ENCODE measurements around the gene CHAF1A.

- PRO-cap, result no peak
- RAMPAGE, long total RNA, 2 experiments, result no peak in any of the 2 experiments
Observed at GRCh38 chr19:3987308-3987669, 2.0 kb upstream of the EEF2 start.

- PRO-cap, result no peak
- RAMPAGE, long total RNA, 2 experiments, result no peak in any of the 2 experiments
Observed at GRCh38 chr19:4015710-4016165, 8.2 kb downstream of the PIAS4 start.

DNA sequence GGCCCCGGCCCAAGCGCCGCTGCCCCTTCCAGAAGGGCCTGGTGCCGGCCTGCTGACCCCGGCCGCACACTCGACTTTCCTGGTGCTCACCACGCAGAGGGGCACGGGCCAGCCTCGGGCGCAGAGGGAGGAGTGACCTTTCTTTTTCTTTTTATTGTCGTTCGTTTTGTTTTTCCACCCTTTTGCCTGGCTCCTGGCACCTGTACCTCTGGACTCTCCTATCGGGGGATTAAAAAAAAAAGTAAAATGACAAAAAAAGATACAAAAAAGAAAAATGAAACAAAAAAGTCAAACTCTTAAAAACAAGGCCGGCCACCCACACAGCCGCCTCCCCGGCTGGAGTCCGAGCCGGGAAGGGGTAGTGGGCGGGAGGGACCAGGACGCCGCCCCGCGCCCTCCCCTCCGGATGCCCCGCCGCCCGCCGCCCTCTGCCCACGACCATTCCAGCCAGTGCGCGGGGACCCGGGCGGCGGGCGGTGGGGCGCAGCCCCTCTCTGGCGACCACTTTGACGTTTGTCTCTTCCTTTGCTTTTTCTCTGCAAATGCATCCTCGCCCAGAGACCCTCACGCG lies 28.8 kb downstream of the ZBTB7A start:
- PRO-cap, result no peak
- RAMPAGE, long total RNA, 2 experiments, result no peak in any of the 2 experiments

DNA sequence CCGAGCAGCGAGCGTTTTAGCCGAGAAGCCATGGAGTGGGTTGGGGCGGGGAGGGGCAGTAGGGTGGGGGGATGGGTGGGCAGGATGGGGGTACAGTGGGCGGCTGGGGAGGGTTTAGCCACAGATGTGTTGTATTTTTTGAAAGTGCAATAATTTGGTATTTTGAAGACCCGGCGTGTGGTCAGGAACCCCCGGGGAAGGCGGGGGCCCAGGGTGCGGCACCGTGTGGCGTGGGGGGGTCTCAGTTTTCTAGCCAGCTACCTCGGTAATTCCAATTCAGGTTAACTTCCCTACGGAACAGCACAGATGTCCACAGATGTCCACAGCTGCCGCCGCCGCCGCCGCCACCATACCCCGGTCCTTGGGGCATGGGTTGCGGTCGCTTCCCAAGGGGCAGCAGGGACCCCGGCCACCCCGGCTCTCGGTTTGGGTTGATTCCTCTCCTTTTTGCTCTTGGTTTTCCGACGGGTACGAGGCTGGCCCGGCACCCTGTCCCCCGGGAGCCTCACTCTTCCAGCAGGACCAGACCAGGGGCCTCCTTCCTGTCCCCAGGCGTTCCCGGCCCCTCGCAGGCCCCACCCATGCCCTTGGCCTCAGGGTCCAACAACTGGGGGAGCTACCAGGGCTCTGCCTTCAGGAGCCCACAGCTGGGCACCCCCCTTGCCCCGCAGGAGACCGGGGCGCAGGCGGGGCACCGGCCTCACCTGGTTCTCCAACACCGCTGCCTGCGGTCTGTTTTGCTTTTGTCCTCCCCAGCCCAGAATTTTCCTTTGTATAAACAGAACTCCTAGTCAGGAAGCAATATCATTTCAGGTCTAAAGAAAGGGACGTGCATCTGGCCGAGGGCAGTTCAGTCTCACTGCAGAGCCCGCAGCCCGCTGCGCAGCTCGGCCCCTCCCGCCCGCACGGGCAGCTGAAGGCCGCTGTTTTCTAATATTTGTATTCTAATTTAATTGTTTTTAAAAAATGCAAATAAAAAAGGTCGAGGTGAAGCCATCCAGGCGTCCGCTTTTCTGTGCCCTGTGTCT lies 28.0 kb downstream of the ZBTB7A start:
- PRO-cap, result no peak
- RAMPAGE, long total RNA, 2 experiments, result no peak in any of the 2 experiments

DNA sequence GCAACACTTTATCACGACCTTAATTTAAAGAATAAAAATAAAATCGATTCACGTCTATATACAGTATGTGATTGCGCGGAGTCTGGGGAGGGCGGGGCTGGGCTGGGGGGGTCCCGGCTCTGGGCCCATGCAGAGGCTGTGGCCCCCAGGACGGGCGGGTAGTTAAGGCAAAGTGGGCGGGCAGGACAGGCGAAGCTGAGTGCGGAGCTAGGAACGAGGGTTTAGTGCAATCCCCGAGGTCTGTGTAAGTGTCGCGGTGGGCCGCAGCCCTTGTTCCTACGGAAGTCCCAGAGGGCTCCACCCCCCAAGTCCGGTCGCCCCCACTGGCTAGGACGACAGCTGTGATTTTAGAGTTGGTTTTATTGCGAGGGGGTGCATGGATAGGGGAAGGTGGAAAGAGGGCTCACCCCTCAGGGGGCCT lies 21.8 kb downstream of the ZBTB7A start:
- PRO-cap, result no peak
- RAMPAGE, long total RNA, 2 experiments, result no peak in any of the 2 experiments

GRCh38 chr19:4048085-4048588 lies 18.6 kb downstream of the ZBTB7A start:
- PRO-cap, result no peak
- RAMPAGE, long total RNA, 2 experiments, result no peak in any of the 2 experiments

GRCh38 chr19:4053503-4054451 lies 12.9 kb downstream of the ZBTB7A start:
- PRO-cap, result no peak
- RAMPAGE, long total RNA, 2 experiments, result no peak in any of the 2 experiments

- PRO-cap, result no peak
- RAMPAGE, long total RNA, 2 experiments, result no peak in any of the 2 experiments
Observed at GRCh38 chr19:4062624-4063564, 3.8 kb downstream of the ZBTB7A start.

GRCh38 chr19:4063565-4064064 lies 3.1 kb downstream of the ZBTB7A start:
- PRO-cap, result no peak
- RAMPAGE, long total RNA, 2 experiments, result no peak in any of the 2 experiments

DNA sequence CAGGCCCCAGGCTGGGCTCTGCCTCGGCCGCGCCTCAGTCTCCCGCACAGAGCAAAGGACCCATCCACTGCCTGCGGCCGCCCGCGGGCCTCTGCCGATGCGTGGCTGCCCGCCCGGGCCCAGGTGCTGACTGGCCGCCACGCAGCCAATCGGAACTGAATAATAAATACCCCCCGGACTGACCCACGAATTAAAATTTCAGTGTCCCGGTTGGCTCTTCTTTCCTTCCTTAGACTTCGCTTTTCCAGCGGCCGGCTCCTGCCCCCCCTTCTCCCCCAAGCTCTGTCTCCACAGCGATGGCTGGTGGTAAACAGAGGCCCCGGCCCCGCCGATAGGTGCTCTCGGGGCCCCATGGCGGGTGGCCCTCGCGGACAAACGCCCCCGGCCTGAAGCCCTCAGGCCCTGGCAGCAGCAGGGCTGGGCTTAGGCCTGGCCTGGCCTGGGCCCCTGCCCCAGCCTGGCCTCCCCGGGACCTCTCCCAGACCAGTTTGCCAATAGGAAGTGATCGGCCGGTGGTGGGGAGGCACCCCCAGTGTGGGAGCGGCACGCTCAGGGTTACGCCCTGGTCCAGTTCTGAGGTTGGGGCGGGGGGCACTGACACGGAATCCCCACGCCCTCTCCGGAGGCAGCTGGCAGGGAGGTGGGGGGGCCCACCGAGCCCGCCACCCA lies 2.5 kb downstream of the ZBTB7A start:
- PRO-cap, result bidirectional peak, plus-strand start at position 378 of the sequence, minus-strand start at position 93 of the sequence; bidirectional peak, plus-strand start at position 570 of the sequence, minus-strand start at position 490 of the sequence
- RAMPAGE, long total RNA, 2 experiments, result no peak in any of the 2 experiments

DNA sequence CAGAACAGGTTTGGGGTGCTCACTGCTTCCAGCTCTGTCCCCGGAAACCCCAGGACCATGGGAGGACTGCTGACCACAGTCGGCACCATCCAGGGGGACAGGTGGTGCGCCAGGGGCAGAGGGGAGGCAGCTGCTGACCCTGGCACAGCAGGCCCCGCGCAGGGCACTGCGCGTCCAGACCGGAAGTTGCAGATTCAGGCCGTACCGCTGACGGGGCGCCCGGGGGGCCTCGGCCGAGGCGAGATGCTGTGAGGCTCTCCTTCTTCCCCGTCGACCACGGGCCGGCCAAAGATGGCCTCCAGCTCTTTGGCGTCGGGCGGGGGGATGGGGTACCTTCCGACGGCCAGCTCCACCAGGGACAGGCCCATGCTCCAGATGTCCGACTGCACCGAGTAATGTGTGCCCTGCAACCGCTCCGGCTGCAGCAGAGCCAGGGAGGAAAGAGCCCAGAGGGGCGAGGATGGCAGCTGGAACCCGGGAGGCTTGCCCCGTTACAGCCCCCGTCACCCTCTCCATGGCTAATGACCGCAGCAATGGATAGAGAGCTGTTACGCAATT lies 24.8 kb downstream of the MAP2K2 start:
- PRO-cap, result no peak
- RAMPAGE, long total RNA, 2 experiments, result no peak in any of the 2 experiments

DNA sequence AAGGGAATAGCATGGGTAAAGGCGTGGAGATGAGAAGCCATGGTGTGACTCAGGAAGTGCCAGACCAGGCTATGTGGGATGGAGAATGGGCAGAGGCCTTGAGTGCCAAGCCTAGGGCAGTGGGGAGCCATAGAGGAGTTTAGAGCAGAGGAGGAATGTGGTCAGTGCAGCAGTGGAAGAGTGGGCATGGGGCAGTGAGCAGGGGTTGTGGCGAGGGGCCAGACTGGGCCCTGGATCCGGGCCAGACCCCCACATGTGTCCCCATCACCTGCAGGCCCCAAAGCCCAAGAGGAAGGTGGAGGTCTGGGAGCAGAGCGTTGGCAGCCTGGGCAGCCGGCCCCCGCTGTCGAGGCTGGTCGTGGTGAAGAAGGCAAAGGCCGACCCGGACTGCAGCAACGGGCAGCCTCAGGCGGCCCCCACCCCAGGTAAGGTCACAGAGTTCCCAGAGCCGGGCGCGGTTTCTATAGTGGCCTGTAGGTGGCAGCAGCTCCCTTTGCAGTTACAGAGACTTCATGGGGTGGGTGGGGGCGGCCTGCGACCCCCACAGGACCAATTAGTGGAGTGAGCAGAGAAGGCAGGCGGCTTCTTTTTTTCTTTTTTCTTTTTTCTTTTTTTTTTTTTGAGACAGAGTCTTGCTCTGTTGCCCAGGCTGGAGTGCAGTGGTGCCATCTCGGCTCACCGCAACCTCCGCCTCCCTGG lies 11.6 kb upstream of the SHD start:
- PRO-cap, result no peak
- RAMPAGE, long total RNA, 2 experiments, result no peak in any of the 2 experiments

DNA sequence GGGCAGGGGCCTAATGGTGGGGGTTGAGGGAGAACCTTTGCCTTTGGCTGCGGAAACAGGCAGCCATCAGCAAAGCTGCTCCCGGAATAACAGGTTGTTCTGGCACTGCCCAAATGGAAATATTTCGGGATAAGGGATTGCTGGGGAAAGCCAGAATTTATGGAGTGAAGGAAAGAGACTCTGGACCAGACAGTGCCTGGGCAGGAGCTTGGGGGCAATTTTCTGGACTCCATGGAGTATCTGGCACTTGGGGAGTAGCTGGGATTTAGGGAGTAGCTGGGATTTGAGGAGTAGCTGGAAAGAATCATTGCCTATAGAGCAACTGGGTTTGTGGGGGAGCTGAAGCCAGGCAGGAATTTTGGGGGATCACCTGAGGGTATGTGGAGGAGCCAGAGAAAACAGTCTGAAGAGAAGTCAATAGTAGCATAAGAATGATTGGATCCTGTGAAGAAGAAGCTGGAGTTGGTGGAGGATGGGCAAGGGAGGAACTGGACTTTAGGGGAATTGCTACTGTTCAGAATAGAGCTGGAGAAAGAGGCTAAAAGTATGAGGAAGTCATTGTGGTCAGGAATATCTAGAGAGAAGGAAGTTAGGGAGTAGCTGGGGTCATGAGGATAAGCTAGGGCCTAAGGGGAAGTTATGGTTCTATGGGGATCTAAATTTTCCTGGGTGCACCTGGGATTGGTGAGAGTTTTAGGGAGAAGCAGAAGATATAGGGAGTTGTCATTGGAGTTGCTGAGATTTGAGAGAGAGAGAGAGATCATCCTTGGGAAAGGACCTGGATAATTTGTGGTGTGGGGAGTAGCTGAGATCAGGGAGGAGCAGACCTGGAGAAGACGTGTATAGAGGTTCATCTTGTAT lies 14.8 kb downstream of the FSD1 start:
- PRO-cap, result no peak
- RAMPAGE, long total RNA, 2 experiments, result no peak in any of the 2 experiments

- PRO-cap, result no peak
- RAMPAGE, long total RNA, 2 experiments, result no peak in any of the 2 experiments
Observed at GRCh38 chr19:4326595-4327103, 12.0 kb downstream of the STAP2 start.

GRCh38 chr19:4345492-4346367 lies 2.4 kb downstream of the MPND start:
- PRO-cap, result no peak
- RAMPAGE, long total RNA, 2 experiments, result start-site peak on the plus strand in 1 of 2 experiments, at chr19:4345778-4345945 at its widest, 7 reads per replicate

GRCh38 chr19:4369888-4370356 lies 26.6 kb downstream of the MPND start:
- PRO-cap, result no peak
- RAMPAGE, long total RNA, 2 experiments, result no peak in any of the 2 experiments

GRCh38 chr19:4370480-4370851 lies 27.1 kb downstream of the MPND start:
- PRO-cap, result no peak
- RAMPAGE, long total RNA, 2 experiments, result no peak in any of the 2 experiments

- PRO-cap, result no peak
- RAMPAGE, long total RNA, 2 experiments, result no peak in any of the 2 experiments
Observed at GRCh38 chr19:4376627-4377973, 23.2 kb downstream of the SH3GL1 start.

DNA sequence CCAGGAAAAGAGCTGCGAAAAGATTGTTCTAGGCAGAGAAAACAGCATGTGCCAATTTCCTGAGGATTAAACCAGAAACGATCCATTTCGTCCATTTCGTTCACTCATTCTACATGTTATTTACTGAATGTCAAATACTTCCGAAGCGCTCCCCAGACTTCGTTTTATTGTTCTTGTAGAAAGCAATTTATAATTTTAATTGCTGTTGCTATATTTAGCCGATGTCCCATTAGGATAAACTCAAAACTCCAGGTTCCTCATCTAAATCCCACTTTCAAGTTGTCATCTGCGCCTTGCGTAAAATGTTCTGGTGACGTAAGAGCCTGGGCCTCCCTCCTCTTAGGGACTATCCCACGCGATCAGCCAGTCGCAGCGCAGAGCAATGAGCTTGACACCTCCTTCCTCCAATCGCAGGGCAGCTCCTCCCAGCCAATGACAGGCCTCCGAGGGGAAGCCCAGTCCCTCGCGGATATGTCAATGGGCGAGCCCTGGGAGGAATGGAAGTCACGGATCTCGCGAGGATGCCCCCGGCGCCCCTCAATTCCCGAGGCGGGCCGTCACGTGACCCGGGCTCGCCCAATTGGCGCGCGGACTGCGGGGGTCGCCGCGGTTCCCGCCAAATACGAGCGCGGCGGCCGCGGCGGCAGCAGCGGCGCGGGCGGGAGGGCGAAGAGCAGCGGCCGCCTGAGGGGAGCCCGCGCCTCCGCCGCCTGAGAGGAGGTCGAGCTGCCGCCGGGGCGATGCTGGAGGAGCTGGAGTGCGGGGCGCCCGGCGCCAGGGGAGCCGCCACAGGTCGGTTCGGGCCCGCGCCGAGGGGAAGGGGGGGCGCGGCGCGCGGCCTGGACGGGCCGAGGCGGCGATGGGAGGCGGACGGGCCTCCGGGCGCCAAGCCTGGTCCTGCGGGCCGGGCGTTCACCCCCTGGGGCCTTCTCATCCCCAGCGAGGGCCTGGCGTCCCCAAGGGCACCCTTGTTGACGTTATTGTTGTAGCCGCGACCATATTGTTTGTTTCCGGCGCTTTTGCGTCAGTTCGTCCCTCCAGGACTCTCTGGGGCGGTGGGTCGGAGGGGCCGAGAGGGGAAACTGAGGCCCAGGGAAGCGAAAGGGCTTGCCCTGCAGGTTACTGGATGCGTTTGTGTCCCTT lies at the start of gene CHAF1A:
Gene CHAF1A (plus strand): TSS at position 618 of the 1,143 bp plus-strand sequence.
- PRO-cap, result bidirectional peak, plus-strand start at position 619 of the sequence, minus-strand start at position 281 of the sequence
- RAMPAGE, long total RNA, 2 experiments, result no peak in any of the 2 experiments

DNA sequence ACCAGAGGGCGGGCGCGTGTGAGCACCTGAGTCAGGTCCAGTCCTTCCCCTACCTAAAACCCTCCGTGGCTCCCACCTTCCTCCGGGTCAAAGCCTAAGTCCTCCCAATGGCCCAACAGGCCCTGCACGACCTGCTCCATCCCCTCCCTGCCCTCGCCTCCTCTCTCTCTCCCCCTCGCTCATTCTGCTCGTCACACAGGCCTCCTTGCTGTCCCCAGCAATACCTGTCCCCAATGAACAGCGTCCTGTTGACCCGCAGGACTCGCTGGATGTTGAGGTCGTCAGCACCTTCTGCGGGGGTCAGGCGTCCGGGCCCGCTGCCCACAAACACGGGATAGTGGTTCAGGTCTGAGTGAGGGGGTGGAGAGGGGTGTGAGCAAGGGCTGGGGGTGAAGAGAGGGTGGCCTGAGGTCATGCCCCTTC lies 1.7 kb downstream of the SEMA6B start:
- PRO-cap, result no peak
- RAMPAGE, long total RNA, 2 experiments, result no peak in any of the 2 experiments

All from right atrium auricular region (tissue), 2 donors.